Neural cell (in vitro differentiated cells): ENCODE measurements around the gene TTLL11.

- RAMPAGE, long total RNA, result no peak
Observed at GRCh38 chr9:121316861-121317288, 48.9 kb downstream of the GSN start.

DNA sequence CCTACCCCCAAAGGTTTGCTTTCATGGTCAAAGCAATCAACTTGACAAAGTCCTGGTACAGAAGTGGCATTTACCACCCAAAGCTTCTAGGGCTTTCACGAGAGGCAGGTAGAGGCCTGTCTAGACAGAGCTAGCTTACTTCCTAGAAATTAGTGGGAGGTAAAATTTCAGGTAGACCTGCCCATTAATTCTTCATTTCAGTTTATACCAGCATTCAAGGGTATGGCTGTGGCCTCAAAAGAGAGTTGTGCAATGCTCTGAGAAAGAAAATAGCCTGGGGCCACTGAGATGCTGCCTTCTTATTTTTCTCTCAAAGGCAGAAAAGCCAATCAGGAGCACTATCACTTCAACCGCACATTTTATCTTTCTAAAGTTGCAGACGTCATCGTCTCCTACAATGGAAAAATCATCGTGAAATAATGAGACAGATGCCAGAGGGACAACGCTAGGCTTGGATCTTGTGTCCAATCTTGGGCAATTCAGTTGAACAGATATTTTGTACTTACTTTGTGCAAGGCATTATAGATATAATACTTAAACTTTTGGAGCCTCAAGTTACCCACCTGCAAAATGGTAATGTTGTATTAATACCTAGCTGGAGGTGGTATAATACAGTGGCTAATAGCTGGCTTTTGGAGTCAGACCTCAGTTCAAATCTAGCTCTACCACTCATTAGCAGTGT, 34.8 kb downstream of the STOM start:
- RAMPAGE, long total RNA, result no peak

DNA sequence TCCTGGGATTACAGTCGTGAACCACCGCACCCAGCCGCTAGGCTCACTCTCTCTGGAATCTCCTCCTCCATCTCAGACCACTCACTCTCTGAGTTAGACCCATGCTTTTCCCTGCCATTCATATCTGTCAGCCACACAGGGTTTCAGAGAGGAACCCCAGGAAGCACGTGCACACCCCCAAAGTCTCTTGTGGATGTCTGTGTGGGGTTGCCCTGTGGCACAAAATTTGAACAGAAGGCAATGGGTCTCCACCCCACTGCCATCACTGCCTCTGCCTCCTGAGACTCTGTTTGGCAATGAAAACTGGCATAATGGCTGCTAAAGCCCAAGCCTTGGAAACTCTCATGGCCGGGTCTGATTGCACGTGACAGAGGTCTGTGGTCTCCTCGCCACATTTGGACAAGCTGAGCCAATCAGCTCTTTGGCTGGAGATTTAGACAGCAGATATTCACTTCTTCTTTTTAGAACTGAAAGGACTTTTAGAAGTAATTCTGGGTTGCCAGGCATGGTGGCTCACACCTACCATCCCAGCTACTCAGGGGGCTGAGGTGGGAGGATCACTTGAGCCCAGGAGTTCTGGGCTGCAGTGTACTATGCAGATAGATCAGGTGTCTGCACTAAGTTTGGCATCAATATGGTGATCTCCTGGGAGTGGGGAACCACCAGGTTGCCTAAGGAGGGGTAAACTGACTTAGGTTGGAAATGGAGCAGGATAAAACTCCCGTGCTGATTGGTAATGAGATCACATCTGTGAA, 5.4 kb downstream of the GGTA1 start:
- RAMPAGE, long total RNA, result no peak

DNA sequence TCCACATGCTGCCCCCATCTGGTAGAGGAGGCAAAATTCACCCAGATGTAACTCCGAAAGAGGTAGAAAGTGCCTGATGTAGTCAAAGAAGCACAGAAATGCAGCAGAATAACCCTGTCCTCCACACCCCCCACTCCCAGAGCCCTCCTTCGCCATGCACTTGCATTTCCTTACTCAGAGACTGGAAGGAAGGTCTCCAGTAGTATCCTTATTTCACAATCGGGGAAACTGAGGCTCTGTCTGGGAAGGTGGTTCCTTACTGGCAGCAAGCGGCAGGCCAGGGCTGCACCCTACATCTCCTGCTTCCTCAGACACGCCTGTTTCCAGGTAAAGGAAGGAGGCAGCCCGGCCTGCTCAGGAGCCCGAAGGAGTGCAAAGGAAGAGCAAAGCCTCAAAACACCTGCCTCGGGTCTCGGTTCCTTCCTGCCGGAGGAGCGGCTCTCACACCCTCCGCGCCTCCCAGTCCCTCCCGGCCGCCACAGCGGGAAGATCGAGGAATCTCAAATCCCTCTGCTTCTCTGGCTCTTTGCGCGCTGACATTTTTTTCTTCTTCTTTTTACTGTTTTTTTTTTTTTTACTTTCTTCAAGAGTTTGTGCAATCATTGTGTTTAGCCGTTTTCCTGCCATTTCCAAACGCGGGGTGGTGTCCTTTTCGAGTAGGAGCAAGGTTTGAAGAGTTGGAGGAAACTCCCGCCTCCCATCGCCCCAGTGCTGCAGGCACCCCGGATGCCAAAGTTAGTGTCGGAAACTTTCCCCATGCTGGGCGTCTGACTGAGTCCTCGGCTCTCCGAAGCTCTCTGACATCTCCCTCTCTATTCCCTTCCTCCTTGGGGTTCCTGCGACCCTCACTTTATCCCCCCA, 1.1 kb downstream of the GGTA1 start:
- RAMPAGE, long total RNA, result no peak

DNA sequence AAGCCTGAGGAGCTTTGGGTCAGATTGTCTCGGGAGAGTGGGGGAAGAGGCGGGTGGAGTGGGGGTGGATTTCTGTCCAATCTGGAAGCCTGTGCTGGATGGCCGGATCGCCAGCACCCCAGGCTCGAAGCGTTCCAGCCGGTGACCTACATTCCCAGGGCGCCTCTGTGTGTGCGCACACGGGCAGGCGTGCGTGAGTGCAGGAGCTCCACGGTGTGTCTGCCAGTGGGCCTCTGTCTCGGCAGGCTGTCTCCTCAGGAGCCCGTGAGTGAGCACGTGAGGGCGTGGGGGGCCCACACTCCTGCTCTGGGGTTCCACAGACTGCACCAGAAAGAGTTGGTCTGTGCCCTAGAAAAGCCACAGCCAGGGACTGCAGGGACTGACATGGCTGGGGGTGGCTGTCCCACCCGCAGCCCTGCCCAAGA, 74.2 kb upstream of the DAB2IP start:
- RAMPAGE, long total RNA, result no peak

GRCh38 chr9:121599237-121599917, 52.1 kb upstream of the DAB2IP start:
- RAMPAGE, long total RNA, result no peak

DNA sequence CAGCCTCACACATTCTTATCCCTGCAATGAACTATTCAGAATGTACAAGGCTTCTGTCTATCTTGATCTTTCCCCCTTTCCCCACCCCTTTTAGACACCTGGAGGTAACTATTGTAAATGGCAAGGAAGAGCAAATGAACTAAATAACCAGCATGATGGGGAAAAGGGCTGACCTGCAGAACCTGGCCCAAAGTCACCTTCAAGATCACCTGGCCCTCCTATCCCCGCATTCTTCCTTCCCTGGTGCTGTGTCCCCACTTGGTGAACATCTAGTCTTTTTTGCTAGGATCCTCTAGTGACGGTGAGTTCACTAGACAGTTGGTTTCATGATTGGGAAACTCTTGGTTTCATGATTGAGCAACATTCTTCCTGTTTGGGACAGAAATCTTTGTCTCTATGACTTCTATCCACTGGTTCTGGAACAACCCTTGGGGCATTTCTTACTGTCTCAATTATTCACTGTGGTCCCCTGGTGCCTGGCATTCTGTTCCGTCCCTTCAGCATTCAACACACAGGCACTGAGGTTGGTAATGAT, 50.3 kb upstream of the DAB2IP start:
- RAMPAGE, long total RNA, result no peak

- RAMPAGE, long total RNA, result no peak
Observed at GRCh38 chr9:121625420-121626139, 25.9 kb upstream of the DAB2IP start.

GRCh38 chr9:121737320-121738147, 86.1 kb downstream of the DAB2IP start:
- RAMPAGE, long total RNA, result no peak

GRCh38 chr9:121756908-121757586, 105.6 kb downstream of the DAB2IP start:
- RAMPAGE, long total RNA, result no peak

- RAMPAGE, long total RNA, result no peak
Observed at GRCh38 chr9:121757604-121758343, 106.3 kb downstream of the DAB2IP start.

DNA sequence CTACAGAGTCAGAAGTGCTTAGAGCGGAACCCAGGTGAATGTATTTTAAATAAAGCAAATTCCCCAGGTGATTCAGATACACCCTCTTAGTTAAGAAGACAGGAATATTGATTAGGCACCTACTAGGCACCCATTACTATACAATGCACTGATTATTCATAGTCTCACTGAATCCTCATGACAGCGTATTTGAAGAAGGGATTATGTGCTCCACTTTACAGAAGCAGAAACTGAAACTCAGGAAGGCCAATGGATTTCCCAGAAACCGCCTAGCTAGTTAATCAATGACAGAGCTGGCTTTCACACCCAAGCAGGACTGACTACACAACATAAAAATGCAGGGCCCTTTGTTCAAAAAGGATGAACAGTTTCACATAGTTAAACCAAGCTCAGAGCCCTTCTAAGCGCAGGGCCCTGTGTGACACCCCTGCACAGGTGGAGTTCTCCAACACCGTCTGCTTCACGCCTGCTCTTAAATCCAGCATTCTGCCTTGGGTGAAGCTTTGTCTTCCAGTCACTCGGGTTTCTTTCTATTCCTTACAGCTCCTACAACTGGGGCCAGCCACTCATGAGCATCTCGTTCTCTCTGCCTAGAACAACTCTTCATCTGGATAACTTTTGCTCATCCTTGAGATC, 117.2 kb downstream of the TTLL11 start:
- RAMPAGE, long total RNA, result no peak

DNA sequence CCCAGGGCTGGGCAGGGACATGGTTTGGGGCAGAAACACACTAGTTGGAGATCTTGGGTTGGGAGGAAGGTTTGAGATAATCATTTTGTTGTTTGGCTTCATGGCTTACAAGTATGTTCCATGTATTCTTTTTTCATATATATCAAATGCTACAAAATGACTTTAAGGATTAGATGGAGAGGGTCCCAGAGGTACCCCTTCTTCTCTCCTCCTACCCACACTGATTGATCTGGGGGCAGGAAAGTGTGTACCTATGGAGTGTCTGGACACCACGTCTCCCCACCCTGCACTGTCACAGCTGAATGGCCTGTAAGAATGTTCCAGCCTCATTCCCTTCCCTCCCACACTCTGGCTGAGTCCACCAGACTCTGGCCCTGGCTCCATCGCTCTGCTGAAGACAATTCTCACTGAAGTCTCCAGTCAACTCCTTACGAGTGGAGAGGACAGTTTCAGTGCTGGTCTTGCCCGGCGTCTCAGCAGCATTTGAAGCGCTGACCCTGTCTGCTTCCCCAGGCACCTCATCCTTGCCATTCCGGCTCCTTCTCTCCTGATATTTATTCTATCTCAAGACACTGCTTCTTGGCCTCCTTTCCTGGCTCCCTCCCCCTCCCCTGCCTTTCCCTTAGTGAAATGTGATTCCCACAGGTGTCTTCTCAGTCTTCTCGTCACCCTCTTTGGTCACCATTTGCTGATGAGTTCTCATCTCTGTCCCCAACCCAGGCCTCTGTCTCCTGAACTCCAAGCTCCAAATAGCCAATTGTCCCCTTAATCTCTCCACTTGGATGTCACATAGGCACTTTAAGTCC, 105.7 kb downstream of the TTLL11 start:
- RAMPAGE, long total RNA, result no peak

DNA sequence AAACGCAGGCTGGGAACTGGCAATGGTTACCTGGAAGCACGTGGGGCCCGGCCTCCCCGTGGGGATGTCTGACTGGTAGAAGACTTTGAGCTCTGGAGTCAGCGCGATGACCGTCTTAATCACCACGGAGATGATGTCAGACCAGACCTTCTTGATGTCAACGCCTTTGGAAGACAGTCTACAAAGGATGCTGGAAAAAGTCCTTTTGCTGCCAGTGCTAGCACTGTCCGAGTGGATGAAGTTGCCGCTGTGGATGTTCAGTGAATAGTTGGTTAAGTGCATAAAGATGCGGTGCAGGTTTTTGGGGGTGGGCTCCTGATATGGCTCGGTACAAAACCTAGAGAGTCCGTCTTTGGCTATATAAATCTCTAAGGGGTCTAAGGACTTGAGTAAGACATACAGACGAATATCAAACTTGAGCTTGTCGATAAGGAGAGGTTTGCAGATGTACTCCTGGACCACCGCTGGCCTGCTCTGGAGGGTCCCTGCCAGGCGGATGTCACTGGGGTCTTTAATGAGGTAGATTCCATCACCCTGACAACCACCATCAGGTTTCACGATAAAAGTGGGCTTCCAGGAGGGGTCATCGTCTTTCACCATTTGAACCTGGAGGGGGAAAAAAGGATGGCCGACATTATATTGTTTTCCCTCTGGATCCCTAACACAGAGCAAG, 103.8 kb downstream of the TTLL11 start:
- RAMPAGE, long total RNA, result no peak

DNA sequence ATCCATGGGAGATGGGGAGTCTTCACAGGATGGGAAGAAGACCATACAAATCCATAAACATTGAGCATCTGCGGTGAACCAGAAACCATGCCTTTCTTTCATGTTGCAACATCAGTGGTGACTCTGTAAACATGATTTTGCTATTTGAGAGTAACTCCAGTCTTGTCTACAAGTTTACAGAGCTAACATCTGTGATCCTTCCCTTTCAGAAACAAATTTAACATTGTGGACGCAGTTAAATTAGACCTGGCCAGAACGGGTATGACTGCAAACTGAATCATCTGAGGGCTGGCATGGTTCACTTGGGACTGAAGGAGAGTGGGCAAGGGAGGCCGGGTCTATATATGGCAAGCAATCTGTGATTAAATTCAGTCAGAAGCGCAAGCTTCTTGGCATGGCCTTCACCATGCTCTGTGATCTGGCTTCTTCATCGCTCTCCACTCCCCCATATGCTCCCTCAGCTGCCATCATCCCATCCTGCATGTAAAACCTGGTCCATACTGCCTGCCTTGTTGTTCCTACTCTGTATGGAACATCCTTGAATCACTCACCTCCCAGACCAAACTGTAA, 5.3 kb downstream of the TTLL11 start:
- RAMPAGE, long total RNA, result no peak

- RAMPAGE, long total RNA, result no peak
Observed at GRCh38 chr9:122092558-122093617, at the start of gene TTLL11. Gene TTLL11, minus strand, starts transcription at chr9:122093308.

GRCh38 chr9:122263948-122264420, 656 bp downstream of the RBM18 start:
- RAMPAGE, long total RNA, result no peak

- RAMPAGE, long total RNA, result no peak
Observed at GRCh38 chr9:122348394-122348691, 22.5 kb upstream of the PTGS1 start.

DNA sequence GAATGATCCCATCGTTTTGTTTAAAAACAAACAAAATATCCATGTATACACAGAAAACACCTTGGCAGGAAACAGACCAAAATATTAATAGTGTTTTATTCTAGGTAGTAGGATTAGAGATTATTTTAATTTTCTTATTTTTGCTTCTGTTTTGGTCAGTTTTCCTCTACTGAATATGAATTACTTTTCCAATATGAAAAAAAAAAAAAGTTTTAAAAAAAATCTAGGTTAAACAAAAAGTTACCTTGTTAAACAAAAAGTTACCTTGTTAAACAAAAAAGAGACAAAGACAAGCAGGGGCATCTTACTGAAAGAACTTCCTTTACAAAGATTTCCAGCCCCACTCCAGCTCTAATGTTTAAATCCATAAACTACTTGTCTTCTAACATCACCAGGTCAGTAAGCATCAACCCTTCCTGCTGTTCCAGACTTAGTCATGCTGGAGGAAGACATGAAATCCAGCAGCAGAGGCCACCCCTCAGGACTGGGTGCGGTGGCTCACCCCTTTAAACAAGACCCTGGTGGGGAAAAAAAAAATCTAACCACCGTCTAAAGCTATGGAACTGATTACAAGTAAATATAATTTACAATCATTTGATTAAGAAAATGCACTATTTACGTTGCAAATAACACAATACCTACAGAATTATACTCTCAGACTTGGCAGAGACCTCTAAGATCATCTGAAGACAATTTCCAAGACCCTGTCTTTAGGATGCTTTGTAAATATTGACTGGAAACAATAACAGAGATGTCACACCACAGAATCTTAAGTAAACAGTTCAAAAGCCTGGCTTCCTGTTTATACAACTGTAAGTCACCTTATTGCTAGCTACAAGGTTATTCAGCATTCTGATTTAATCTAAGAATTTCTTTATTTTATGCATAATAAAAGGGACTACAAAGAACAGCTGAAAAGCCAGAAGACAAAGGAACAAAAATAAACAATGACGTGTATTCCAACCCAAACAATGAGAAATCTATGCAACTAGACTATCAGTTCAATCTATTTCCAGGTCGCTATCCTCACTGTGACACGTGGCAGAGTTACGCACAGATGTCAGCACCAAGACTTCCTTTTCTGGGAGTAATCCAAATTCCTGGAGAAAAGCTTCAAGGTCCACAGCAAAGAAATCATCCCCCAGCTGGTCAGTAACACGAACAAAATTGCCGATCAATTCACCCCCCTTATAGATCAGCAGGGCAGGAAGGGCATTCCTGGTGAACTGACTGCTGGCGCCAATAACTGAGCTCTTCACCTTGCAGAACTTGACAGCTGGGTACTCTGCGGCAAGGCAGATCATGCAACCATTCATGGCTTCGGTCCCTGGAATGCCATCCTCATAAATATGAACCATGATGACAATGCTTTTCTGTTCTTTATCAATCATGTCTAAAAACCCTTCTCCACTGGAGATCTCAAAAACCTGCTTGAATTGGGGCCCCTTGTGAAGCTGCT, 8.8 kb downstream of the PDCL start:
- RAMPAGE, long total RNA, result no peak

DNA sequence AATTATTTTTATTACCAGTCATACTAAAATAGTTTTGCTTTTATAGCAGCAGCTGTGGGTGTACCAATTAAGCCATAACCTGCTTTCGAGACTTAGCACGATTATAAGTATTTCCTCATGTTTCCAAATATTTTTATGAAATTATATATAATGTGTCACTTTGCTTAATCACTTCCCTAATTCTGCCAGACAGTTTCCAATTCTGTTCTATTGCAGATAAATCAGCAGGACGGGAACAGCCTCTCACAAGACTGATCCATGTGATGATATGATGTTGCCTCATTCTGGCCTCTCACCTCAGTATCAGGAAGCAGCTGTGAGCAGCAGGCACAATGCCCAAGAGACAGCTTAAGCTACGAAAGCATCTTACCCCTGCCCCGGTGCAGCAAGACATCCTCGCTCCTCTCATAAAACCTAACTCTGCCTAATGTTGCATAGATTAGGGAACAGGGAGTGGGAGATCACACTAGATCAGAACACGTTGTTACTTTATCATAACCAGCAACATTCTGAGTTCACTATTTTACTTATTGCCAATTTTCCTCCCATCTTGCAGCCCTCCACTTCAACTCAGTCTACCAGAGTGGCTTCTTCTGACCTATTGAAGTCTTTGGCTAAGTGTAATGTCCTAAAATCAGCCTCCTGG, 6.8 kb downstream of the PDCL start:
- RAMPAGE, long total RNA, result no peak